Fallopian tube (tissue), 1 donor: Measurements from ENCODE around the genes TEX51 and GPR17.

GRCh38 chr2:122748356-122748995 is 993.0 kb downstream of the TSN start:
- PRO-cap: no peak

DNA sequence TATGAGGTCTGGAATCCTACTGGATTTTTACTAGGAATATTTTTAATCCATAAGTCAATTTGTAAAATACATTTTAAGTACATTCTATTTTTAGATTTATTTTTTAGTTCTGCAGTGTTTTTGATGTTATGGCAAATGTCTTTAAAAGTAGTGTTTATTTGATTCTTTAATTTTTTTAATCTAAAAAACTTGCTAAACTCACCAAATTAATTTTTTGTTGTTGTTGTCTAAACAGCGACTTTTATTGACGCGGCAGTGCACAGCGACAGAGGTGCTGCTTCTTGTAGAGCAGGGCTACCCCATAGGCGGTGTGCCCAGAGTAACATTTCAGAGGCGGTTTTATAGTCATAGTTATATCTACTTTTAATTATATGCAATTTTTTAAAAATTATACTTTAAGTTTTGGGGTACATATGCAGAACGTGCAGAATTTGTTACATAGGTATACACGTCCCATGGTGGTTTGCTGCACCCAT is 1124.2 kb downstream of the CNTNAP5 start:
- PRO-cap: no peak

DNA sequence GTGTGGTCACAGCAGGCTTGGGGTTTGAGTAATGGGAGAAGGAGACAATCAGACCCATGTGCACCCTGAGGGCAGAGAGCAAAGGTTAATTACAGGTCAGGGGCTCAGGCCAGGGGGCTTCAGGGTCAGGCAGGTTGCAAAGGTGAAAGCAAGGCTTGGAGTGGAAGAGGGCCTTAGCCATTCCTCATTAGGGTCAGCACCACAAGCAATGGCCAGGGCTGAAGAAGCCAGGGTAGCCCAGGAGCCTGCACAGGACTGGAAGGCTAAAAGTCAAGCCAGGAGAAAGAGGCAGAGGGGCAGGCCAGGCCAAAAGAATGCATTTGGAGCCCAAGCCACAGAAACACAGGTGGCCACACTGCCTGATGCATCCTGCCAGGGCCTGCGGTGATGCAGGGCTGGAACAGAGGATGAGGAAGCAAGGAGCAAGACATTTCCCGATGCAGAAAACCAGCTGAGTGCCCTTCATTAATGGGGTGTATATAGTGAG is 209.7 kb upstream of the GYPC start:
- PRO-cap: unidirectional peak, plus-strand start at position 284 of the sequence

GRCh38 chr2:126534472-126535006 is 121.4 kb upstream of the GYPC start:
- PRO-cap: no peak

DNA sequence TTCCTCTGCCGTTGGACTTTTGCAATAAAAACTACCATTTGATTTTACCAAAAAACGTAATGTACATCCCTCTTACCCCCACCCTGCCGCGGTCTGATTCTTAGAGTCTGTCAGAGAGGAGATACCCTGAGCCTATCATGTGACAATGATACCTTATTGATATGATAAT is 887 bp downstream of the GYPC start:
- PRO-cap: no peak

GRCh38 chr2:126665808-126666200 is 9.8 kb downstream of the GYPC start:
- PRO-cap: no peak

GRCh38 chr2:126898736-126898977 is at the start of gene TEX51:
Gene TEX51, plus strand, starts transcription at chr2:126898890.
- PRO-cap: no peak

DNA sequence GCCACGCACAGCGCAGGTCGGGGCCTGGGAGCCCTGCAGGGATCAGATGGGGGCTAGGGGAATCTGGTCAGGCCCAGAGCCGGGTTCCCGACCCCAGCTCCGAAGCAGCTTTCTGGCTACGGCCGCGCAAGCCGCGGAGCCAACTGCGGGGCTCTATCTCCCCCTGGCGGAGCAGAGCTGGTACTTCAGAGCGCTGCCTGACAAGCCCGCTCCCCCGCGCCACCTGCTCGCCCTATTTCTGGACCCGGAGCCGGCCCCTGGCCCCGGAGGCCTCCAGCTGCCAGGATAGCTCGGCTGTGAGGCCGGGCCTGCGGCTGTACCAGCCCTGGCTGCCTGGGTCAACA is 73.3 kb downstream of the TEX51 start:
- PRO-cap: no peak

GRCh38 chr2:127054305-127054974 is 52.5 kb downstream of the BIN1 start:
- PRO-cap: no peak

GRCh38 chr2:127067492-127068837 is 39.0 kb downstream of the BIN1 start:
- PRO-cap: no peak

DNA sequence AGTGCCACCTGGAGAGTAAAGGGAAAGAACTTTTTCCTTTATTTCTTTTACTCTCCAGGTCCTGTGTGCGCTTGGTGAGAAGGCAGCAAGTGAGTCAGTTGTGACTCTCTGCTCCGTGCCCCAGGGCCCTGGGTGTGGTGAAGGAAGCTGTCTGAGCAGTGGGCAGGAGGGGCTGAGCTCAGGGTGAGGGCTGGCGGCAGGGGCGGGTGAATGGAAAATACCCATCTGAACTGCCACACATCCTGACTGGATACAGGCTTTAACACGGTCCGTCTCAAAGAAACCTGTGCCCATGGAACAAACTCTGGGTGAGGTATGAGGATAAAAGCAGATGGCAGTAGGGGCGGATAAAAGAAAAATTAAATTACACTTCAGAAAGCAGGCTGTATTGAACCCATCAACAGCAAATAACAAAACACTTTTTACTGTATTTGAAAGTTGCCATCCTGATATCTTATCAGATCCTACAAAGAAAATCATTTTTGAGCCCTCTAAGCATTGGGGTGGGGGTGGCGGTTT is 2.1 kb downstream of the CYP27C1 start:
- PRO-cap: no peak

- PRO-cap: no peak
Measured at GRCh38 chr2:127218629-127218994, 1.5 kb downstream of the CYP27C1 start.

- PRO-cap: no peak
Measured at GRCh38 chr2:127404691-127405134, 13.5 kb upstream of the PROC start.

- PRO-cap: no peak
Measured at GRCh38 chr2:127419275-127419888, 1.2 kb downstream of the PROC start.

- PRO-cap: no peak
Measured at GRCh38 chr2:127514212-127514994, 11.9 kb downstream of the IWS1 start.

GRCh38 chr2:127561877-127562213 is 26.4 kb downstream of the MYO7B start:
- PRO-cap: no peak

GRCh38 chr2:127563008-127563360 is 27.5 kb downstream of the MYO7B start:
- PRO-cap: no peak

GRCh38 chr2:127633249-127633620 is 12.7 kb upstream of the GPR17 start:
- PRO-cap: no peak

DNA sequence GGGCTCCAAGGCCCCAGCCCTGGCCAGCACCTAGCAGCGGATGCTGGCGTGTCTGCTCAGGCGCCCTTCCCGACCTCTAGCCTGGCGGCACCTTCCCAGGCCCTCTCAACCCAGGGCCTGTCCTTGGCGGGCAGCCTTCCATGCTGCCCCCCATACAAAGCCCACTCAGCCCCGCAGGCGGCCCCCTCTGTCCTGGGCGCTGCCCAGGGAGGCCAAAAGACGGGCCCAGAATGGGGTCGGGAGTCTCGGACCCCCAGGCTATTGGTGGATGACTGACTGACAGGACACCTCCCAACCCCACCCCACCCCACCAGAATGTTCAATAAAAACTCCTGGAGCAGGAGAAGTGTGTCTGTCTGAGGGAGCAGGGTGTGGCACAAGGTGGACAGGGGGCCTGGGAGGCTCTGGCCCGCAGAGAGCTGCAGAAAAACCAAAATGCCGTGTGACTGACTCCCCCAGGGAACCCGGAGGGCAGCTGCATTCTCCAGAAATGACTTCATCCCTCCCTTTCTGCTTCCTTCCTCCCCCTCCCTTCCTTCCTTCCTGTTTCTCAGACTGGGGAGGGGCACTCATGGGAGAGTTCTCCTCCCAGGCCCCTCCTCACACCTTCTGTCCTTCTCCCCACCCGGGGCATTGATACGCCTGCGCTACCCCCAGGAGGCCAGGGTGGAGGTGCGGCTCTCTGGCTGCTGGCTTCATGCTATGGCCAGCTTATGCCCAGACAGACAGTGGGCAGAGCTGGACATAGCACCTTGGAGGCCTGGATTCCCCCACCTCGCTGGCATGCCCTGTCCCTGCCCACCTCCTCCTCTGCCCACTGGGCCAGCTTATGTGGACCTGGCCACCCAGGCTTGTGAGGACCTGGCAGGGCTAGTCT is 8.3 kb upstream of the GPR17 start:
- PRO-cap: bidirectional peak, plus-strand start at position 553 of the sequence, minus-strand start at position 444 of the sequence

GRCh38 chr2:127645728-127646515 is at the start of gene GPR17:
Gene GPR17, plus strand, starts transcription at chr2:127646153.
- PRO-cap: no peak